ENCODE measurements around the gene CYP4F3.

- PRO-cap: no peak
Observed at GRCh38 chr19:15165574-15166314, 35.1 kb downstream of the NOTCH3 start.

- PRO-cap: no peak
Observed at GRCh38 chr19:15180972-15181357, 19.8 kb downstream of the NOTCH3 start.

DNA sequence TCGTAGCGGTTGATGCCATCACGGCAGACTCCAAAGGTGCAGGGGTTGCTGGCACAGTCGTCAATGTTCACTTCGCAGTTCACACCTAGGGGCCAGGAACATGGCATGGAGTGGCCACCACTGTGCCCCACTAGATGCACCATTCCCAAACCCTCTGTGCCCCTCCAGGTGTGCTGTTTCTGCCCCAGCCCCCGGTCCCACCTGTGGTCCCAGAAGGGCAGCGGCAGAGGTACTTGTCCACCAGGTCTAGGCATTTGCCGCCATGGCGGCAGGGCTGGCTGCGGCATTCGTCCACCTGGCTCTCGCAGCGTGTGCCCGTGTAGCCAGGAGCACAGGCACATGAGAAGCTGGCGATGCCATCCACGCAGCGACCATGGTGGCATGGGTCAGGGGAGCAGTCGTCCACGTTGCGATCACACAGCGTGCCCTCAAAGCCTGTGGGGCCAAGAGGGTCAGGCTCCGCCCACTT is 13.9 kb downstream of the NOTCH3 start:
- PRO-cap: no peak

DNA sequence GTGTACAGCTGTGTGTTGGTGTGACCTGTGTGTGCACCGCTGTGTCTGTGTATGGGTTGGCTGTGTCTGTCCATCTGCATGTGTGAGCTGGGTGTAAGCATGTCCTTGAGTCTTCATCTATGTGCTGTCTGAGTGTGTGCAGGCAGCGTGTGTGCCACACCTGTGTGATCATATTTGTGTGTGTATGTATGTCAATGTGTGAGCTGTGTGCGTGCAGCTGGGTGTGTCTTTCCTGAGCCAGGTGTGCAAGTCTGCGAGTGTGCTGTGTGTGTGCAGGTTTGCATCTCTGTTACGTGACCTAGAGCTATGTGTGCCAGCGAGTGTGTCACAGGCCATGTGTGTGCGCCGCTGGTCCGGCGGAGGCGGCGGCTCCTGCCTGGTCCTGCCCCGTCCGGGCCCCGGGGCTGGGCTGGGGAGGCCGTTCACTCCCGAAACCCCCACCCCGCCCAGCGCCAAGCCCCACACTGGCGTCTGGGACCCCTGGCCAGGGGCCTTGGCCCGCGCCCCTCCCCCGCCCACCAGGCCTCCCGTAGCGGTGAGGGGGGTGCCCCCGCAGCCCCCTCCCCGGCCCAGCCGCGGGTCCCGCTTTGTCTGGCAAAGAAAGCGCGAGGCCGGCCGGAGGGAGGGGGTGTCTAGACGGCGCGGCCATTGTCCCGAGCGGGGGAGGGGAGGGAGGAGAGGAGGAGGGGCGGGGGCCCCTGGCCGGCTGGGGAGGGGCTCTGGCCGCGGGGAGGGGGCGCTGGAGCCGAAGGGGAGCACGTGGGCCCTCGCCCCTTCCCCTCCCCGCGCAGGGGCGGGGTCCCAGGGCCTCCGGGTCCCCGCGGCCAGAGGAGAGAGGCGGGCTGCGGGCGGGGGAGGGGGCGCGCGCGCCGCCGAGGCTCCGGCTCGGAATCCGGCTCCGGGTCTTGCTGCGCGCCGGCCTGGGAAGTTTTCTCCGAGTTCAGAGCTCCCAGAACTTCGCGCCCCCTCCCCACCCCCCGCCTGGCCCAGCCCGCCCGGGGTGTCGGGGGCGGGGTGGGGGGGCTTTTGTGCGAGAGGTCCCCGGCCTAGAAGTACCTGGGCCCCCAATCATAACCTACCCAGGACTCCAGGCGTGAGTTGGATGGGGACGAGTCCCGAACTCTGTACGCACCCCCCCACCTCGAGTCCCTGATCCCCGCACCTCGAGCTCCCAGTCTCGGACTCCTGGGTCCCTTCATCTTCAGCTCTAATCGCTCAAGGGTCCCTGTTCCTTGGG is 1.0 kb downstream of the NOTCH3 start:
- PRO-cap: no peak

- PRO-cap: no peak
Observed at GRCh38 chr19:15213614-15214261, 12.9 kb upstream of the NOTCH3 start.

- PRO-cap: bidirectional peak, plus-strand start at chr19:15223633, minus-strand start at chr19:15223341; unidirectional peak, plus-strand start at chr19:15223784
Observed at GRCh38 chr19:15223472-15223936, 8.7 kb downstream of the EPHX3 start.

GRCh38 chr19:15231231-15231647 is 1.0 kb downstream of the EPHX3 start:
- PRO-cap: no peak

- PRO-cap: no peak
Observed at GRCh38 chr19:15299072-15300044, 33.0 kb downstream of the BRD4 start.

DNA sequence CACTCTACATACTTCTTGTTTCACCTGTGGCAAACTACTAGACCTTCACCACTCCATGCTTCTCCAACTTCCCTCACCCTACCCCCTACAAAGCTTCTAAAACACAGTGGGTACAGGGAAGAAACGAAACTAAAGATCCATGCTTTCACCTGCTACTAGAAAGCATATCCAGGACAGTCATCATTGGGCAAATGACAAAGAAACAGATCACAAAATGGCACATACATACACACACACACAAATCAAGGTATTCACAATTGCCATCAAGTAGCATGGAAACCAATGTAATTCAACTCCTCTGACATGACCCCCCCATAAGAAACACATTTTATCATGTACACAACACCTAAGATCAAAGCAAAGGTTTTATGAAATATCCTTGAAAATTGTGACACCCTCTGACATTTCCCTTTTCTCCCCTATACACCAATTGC is 10.5 kb downstream of the BRD4 start:
- PRO-cap: no peak

GRCh38 chr19:15330795-15331805 is 1.2 kb downstream of the BRD4 start:
- PRO-cap: no peak

DNA sequence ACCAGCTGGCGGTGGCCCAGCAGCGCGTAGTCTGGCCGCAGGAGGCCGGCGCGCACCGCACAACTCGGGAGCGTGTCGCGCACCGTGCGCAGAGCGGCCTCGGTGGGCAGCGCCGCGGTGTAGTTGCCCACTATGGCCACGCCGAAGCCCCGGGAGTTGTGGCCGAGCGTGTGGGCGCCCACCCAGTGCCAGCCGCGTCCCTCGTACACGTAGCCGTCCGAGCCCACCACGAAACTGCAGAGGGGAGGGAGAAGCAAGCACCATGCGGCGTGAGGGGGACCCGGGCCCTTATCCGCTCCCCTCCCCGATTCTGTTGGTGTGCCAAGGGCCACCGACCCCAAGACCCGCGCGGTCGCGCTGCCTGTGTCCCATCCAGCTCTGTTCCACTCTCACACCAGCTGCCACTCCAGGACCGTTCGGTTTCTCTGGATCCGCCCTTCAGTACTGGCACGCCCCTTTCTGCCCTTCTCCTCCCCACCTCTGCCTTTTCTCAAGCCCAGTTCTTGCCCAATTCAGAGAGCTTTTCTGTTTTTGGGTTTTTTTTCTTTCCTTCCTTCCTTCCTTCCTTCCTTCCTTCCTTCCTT is 5.4 kb upstream of the RASAL3 start:
- PRO-cap: no peak

- PRO-cap: no peak
Observed at GRCh38 chr19:15509120-15509622, 846 bp downstream of the CYP4F22 start.

DNA sequence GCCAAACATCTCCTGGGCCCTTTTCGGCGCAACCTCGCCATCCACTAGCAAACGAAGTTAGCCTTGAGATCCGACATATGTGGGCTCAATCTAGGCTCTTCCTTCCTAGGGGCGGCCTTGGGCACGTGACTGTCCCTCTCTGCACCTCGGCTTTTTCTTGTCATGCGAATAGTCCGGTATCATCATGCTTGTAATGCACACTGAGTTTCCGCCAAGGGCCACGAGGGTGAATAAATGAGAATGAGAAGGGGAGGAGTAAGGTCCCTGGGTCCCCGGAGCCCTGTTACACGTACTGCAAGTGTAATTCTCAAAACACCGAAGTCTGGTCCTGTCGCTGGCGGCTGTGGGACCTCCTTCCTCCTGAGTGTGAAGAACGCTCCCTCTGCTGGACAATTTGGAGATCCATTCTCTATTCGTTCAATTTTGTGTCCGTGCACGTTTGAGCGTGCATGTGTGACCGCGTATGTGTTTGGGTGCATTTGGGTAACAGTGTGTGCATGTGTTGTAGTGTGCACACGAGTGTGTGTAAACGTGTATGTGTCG is 47.9 kb downstream of the CYP4F22 start:
- PRO-cap: no peak

- PRO-cap: bidirectional peak, plus-strand start at chr19:15640897, minus-strand start at chr19:15640723; bidirectional peak, plus-strand start at chr19:15641312, minus-strand start at chr19:15641084; unidirectional peak, minus-strand start at chr19:15641766
Observed at GRCh38 chr19:15640447-15641782, at the start of gene CYP4F3. Gene CYP4F3 (plus strand): TSS chr19:15640897.

DNA sequence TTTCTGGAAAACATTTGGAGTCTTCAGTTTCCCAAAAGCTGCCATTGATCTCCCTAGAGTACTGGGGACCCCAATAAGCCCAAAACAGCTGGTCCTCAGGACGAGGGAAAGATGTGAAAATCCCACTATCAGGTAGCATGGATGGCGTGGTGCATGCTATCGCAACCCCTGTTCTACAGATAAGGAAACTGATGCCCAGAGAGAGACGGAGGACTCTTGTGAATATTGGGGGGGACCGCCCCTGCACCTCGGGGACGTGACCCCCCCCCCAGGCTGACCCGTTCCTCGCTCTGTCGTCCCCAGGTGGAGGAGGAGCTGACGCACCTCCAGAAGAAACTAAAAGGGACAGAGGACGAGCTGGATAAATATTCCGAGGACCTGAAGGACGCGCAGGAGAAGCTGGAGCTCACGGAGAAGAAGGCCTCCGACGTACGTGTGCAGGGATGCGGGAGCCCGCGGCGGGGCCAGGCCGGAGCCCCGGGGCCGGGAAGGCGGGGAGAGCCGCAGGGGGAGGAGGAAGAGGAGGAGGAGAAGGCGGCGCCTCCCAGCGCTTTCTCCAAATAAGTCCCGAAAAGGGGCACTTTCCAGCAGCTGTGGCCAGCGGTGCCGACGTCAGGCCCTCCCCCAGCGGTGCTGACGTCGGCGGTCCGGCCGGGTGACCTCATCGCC is 417 bp upstream of the TPM4 start:
- PRO-cap: bidirectional peak, plus-strand start at position 368 of the sequence, minus-strand start at position 175 of the sequence; bidirectional peak, plus-strand start at position 392 of the sequence, minus-strand start at position 437 of the sequence; bidirectional peak, plus-strand start outside the sequence, minus-strand start at position 614 of the sequence

GRCh38 chr19:16112066-16112308 is 298 bp downstream of the RAB8A start:
- PRO-cap: no peak

- PRO-cap: no peak
Observed at GRCh38 chr19:16126205-16126769, 14.6 kb downstream of the RAB8A start.

GRCh38 chr19:16216876-16217515 is 19.3 kb downstream of the AP1M1 start:
- PRO-cap: no peak

GRCh38 chr19:16325566-16326274 is 1.1 kb downstream of the KLF2 start:
- PRO-cap: bidirectional peak, plus-strand start at chr19:16325997, minus-strand start at chr19:16325691

DNA sequence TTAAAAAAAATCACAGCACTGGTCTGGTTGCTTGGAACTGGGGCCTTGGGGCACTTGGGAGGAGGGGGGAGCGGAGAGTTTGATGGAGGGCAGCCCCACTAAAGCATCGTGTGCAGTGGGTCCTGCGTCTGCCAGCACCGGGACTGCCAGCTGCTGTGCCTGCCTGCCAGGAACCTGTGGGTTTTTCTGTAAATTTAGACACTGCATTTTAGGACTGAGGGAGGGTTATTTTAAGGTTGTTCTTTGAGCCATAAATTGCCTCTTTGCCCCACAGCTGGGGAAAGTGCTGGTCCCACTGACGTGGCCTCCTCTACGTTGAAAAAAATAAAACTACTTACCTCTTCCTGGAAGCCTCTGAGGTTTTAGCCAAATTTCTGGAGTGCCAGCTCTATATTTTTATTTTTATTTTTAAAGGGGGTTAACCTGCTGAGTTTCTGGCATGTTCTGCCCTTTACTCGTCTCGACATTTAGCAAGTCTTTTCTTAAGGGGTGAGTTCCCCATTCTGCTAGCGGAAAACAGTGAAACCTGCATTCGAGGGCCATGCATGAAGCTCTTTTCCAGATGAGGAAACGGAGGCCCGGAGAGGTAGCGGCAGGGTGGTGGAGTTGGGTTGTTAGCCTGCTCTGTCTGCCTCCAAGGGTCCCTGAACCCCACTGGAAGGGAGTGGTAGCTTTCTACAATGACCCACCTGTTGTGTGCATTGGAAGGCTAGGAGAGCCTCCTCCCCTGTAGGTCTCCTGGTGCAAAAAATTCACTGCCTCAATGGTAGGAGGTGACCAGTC is 3.1 kb downstream of the KLF2 start:
- PRO-cap: no peak

All from bile duct (tissue), 1 donor.